Measurements from ENCODE around the genes HNRNPCL1, PRAMEF33 and KAZN.

- PRO-cap = no peak
These were observed 25.0 kb upstream of the VPS13D start for GRCh38 chr1:12204764-12205239.

GRCh38 chr1:12409602-12410219 is 179.9 kb downstream of the VPS13D start:
- PRO-cap = no peak

GRCh38 chr1:12454424-12454961 is 163.5 kb downstream of the DHRS3 start:
- PRO-cap = no peak

DNA sequence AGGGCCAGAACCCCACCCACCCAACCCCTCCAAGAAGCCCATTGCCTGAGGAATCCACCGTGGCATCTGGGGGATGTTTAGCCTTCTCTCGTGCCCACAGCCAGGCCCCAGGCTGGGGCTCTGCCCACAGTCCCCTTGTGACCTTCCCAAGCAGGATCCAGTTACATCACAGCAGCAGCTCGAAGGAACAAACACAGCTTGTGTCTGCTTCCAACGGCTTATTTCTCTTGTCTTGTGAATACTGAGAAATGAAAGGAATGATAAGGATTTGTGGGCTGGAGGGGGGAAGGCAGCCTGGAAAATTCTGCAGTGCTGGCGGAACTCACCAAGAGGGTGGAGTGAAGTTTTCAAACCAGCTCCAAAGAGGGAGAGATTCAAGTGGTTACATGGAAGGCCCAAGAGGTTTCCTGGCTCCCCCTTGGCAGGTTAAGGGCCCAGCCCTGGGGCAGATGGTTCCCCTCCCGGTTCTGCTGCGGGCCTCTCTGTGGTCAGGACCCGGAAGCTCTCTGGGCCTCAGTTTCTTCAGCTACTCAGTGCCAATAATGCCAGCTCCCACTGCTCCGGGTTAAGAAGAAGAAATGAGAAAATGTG is 61.5 kb downstream of the DHRS3 start:
- PRO-cap = bidirectional peak, plus-strand start at position 464 of the sequence, minus-strand start at position 234 of the sequence

- PRO-cap = no peak
These were observed 50.5 kb downstream of the DHRS3 start for GRCh38 chr1:12567224-12568173.

GRCh38 chr1:12597624-12598276 is 20.3 kb downstream of the DHRS3 start:
- PRO-cap = no peak

GRCh38 chr1:12600346-12600887 is 17.6 kb downstream of the DHRS3 start:
- PRO-cap = no peak

DNA sequence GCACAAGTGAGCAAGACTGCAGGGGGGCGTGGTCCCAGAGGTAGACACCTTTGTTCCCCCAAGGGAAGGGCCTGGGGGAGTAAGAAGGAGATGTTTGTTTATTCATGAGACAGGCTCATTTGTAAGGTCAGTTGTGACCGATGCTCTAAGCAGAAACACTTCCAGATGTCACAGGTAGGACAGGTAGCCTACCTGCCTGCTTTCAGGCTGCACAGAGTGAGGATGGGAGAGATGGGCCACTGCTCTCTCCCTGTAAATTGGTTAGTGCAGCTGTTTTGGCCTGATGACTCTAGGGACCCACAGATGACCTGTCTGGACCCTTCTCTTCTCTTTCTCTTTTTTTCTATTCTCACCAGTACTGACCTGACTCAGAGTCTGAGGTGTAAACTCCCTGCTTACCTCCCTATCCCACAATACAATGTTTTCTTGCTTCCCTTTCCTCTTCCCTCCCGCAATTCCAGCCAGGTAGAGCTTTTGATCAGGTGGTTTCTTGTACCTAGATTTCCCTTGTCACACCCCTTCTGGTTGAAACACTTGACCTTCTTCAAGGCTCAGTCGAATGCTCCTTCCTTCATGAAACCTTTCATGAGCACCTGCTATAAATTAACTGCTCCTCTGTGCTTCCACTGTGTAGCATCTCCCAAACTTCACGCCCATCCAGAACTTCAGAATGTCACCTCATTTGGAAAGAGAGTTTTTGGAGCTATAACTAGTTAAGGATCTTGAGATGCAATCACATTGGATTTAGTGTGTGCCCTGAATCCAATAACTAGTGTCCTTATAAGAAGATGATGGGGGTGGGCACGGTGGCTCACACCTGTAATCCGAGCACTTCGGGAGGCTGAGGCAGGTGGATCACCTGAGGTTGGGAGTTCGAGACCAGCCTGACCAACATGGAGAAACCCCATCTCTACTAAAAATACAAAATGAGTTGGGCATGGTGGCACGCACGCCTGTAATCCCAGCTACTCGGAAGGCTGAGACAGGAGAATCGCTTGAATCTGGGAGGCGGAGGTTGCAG is 5.7 kb downstream of the DHRS3 start:
- PRO-cap = no peak

DNA sequence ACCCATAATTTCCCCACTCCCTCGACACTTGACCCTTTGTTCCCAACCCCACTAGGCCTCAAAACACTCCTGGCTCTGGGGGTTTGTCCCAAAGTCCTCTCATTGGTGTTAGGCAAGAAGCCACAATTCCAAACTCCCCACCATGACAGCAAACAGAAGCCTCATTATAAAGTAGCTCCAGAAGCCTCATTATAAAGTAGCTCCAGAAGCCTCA is 3.1 kb downstream of the DHRS3 start:
- PRO-cap = no peak

GRCh38 chr1:12617544-12617837 is 519 bp downstream of the DHRS3 start:
- PRO-cap = bidirectional peak, plus-strand start at chr1:12617690, minus-strand start at chr1:12617682

GRCh38 chr1:12848607-12849037 is at the start of gene HNRNPCL1:
HNRNPCL1 (minus strand) TSS chr1:12848720.
- PRO-cap = no peak

DNA sequence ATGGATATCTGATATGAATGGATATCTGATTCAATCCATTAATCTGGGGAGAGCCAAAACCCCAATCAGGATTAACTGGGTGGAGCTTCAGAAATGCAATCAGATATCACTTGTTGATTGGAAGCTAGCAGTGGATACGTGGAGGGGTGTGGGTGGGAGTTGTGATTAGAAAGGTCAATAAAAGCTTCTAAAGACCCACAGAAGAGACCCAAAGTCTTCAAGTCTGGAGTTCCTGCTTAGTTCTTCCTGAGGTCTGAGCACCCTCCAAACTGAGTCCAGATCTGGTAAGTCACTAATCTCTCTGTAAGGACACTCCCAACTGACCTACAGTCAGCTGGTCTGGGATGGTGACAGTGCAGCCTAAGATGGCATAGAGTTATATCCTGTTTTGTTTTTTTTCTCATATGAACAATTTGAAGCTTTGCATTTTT is at the start of gene PRAMEF33:
Gene PRAMEF33, plus strand, starts transcription at position 237 of the 431 bp plus-strand sequence.
- PRO-cap = no peak

- PRO-cap = no peak
These were observed 21.5 kb upstream of the LRRC38 start for GRCh38 chr1:13535153-13535835.

- PRO-cap = no peak
These were observed 30.1 kb downstream of the PDPN start for GRCh38 chr1:13613777-13614012.

GRCh38 chr1:13749514-13750570 is 49.9 kb downstream of the PRDM2 start:
- PRO-cap = no peak

DNA sequence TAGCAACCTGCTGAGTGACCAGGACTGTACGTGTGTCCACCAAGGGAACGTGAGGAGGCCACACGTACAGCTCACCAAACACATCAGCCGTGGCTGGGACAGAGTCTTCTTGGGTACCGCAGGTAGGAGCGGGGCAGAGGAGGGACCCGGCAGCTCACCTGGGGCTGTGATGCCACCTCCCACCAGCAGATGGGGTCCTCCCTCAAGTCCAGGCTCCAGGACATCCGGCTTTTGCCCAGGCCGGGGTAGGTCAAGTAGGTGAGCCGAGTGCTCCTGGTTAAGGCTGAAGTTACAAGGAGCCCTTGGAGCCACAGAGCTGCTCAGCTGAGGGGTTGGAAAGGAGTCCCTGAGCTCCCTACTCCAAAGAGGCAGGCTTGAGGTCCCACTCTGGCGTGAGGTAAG is 128.9 kb downstream of the PRDM2 start:
- PRO-cap = no peak

DNA sequence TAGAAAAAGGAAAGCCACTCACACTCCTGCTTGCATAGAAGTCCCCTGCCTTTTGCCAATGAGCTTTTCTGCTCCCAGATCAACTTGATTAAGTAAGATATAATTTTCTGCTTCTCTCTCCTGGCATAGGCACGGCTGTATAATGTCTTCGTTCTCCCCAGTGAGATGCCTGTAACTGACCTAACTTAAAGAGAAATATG is 76.5 kb upstream of the KAZN start:
- PRO-cap = no peak

- PRO-cap = bidirectional peak, plus-strand start at chr1:14598830, minus-strand start at chr1:14598734
These were observed at the start of gene KAZN for GRCh38 chr1:14598568-14599917. KAZN (plus strand) TSS chr1:14598685.

GRCh38 chr1:14634344-14634801 is 35.9 kb downstream of the KAZN start:
- PRO-cap = no peak

DNA sequence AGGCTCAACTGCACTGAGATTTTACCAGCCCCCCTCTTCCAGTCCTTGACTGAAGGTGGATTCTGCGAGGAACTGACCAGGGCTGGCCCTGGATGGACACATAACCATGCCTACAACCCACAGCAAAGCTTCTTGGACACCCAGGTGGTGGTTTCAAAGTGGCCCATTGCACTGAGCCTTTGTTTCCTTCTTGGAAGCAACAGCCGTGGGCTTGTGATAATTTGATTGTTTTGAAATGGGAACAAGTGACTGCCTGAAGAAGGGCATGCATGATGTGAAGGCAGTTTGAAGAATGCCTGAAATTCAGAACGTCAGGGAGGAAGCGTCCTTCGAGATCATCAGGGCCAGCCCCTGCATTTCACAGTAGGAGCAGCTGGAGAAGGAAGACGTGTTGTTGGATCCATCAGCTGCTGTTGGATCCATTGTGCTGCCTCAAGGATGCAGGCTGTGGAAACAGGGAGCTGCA is 74.8 kb downstream of the KAZN start:
- PRO-cap = no peak